Metastatic Liver Carcinoma in the Adrenal Gland (tissue), 2 donors: ENCODE measurements around the genes SENP8 and GRAMD2A.

GRCh38 chr15:70775229-70775731, 11.9 kb upstream of the UACA start:
- PRO-cap, 2 experiments = no peak in any of the 2 experiments

DNA sequence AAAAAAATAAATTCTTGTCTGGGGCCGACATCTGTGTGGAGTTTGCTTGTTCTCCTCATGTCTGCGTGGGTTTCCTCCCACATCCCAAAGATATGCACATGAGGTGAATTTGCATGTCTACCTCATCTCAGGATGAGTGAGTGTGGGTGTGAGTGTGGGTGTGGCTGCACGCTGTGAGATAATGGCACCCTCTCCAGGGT, 25.8 kb upstream of the UACA start:
- PRO-cap, 2 experiments = no peak in any of the 2 experiments

- PRO-cap, 2 experiments = no peak in any of the 2 experiments
These were observed 9.5 kb upstream of the LARP6 start for GRCh38 chr15:70863456-70863893.

DNA sequence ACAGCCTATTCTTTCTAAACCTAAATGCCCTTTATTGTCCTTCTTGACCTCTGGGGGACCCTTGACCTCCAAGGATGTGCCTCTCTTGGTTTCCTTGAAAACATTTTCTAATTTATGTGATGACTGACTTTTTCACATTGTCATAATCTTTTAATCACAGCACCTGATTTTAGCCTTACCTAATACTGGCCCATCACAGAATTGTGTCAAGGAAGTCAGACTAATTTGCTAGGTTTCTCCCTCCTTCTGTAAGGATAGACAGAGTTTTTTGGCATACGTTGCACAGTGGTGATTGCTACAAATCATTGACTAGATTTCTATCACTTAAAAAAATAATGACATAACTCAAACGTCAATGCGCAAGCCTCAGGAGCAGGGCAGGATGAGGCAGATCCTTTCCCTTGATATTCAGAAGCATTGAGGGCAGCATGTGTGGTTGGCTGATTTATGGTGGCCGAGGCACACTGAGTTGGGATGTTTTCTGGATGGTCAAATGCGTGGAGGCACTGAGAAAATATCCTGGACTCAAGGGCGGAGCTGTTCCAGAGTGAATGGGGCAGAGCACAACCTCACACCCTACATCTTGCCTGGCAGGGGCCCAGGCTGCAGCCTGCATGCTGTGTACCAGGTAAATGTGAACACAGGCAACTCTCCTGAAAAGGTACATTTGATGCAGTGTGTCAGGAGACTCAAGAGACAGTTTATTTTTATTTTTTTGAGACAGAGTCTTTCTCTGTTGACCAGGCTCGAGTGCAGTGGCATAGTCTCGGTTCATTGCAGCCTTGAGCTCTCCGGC, 14.4 kb downstream of the THSD4 start:
- PRO-cap, 2 experiments = no peak in any of the 2 experiments

GRCh38 chr15:71280499-71281061, 165.3 kb downstream of the THSD4 start:
- PRO-cap, 2 experiments = no peak in any of the 2 experiments

GRCh38 chr15:71328865-71329420, 213.7 kb downstream of the THSD4 start:
- PRO-cap, 2 experiments = no peak in any of the 2 experiments

DNA sequence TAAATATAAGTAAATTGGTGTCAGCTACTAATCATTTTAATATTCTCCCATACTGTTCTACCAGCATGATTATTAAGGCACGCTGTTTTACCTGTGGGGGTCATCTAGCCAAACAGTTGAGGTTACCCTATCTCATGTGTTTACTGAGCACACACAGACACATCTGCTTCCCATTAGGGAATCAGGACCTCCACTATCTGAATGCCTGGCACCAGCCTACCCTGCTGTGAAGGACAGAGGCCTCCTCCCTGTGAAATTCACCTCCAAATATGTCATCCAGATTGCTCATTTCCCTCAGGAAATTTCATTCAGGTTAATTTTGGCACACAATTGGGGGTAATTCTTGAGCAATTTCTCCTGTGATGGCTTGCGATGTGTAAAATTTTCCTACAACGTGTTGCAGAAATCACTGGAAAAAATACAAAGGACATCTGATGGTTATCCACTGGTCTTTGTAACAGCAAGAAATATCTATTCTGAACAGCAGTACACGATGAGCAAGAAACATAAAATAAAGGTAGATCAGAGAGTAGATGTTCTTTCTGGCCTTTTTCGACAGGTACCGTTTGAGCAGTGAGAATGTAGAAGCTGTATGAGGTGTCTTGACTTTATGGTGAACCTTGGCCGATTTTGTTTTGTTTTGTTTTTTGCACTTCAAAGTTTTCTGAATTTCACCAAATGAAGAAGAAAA, 155.5 kb upstream of the NR2E3 start:
- PRO-cap, 2 experiments = no peak in any of the 2 experiments

- PRO-cap, 2 experiments = no peak in any of the 2 experiments
These were observed 133.3 kb upstream of the NR2E3 start for GRCh38 chr15:71677087-71677506.

GRCh38 chr15:71696420-71697256, 113.7 kb upstream of the NR2E3 start:
- PRO-cap, 2 experiments = no peak in any of the 2 experiments

GRCh38 chr15:71807009-71807719, 3.2 kb upstream of the NR2E3 start:
- PRO-cap, 2 experiments = no peak in any of the 2 experiments

- PRO-cap, 2 experiments = no peak in any of the 2 experiments
These were observed 1.4 kb downstream of the MYO9A start for GRCh38 chr15:72116526-72117034.

- PRO-cap, 2 experiments = peak in 2 of 2 experiments; most common plus-strand start chr15:72118303 (in 2); most common minus-strand start chr15:72118558 (in 2)
These were observed at the start of gene SENP8 for GRCh38 chr15:72118227-72118859. Gene SENP8 (plus strand): TSS chr15:72118403.

DNA sequence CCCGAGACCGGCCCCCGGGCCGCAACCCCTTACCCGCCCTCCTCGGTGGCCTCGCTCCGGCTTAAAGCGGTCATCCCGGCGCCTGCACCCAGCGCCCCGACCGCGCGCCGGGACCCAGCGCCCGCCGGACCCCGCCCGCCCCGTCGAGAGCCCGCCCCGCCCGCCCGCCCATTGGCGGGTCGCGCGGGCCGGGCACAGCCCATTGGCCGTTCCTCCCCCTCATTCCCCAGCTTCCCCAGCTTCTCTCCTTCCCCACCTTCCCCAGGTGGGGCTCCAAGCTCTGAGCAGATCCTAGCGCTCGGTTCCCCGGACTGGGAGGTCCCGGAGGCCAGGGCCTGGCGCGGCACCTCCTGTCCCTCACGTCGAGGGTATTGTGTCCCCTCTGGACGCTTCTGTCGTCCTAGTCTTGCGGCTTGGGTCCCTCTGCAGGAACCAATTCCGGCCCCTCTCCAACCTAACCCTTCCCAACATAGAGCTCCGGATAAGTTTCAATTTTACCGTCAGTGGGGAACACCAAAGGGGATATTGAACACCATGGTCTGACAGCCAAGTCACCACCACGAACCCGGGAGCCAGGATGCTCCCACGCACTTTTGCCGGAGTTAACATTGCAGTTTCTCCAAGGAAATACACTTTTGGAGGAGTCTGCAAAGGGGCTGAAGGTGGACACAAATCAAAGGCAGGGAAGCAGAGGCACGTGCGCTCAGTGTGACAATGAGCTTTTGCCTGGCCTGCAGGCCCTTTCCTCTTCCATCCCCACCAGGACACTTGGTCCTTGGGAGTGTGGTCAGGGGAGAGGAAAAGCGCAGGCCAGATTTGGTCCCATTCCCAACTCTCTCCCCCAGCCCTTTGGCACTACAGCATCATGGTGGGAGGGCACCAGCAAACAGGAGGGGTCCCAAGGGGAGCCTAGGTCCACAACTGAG, at the start of gene GRAMD2A:
GRAMD2A (minus strand) TSS at position 90 of the 926 bp plus-strand sequence.
- PRO-cap, 2 experiments = no peak in any of the 2 experiments

DNA sequence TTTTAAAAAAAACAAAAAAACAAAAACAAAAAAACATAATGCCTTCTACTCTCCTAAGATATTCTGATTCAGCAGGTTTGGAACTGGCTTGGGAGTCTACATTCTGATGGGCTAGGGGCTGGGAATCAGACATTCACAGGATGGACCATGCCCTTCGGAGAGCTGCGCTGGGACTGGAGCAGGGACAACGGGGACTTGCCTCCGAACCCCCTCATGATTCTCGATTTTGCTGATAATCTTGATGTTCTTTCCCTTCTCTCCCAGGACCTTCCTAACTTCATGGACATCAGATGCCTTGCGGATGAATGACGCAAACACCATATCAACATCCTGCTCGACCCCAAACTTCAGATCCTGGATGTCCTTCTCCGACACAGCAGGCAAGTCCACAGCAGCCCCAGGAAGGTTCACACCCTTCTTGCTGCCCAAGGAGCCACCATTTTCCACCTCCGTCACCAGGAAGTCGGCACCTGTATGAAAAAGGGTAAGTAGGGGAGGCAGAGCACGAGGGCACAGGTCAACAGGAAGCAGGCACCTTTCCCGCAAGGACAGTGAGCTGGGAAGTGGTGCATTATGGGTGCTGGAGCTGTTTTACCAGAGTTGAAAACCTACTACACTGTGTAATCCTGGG, 10.9 kb upstream of the GRAMD2A start:
- PRO-cap, 2 experiments = no peak in any of the 2 experiments

- PRO-cap, 2 experiments = peak in 2 of 2 experiments; most common plus-strand start chr15:72226969 (in 2)
These were observed 4.1 kb downstream of the PKM start for GRCh38 chr15:72226606-72227637.

DNA sequence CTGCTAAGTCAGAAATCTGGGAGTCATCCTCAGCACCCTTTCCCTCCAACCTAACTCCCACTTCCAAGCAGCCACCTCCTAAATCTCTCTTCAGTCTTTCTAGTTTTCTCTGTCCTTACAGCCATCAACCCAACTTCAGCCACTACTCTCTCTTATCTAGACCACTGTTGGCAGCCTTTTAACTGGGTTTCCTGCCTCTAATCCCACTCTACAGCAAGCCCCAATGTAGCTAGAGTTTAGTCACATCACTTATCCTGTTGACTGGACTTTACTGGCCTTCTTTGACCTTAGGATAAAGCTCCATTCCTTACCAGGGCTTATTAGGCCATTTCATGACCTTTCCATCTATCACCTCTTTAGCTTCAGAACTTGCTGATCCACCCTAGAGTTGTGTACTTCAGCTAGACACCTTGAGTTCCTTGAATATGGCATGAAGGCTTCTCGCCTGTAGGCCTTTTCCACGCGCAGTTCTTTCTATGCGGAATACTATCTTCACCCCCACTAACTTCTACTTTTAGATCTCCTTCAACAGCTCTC, 8.4 kb downstream of the HEXA start:
- PRO-cap, 2 experiments = no peak in any of the 2 experiments

- PRO-cap, 2 experiments = no peak in any of the 2 experiments
These were observed 590 bp upstream of the HEXA start for GRCh38 chr15:72376322-72376886.

DNA sequence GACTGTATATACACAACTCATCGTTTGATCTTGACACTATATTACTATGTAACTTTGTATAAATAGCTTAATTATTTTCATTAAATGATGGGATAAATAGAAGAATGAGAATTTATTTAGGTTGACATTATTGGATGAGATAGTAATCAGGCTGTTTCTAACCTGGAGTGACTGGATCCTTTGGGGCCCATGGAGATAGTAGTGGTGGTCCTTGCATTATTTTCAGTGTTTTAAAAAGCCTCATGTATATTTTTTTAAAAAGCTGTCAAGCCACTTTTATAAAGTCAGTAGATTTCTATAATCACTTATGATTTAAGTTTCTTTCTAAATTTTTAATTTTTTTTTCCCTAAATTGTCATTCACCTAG, 11.6 kb downstream of the ARIH1 start:
- PRO-cap, 2 experiments = no peak in any of the 2 experiments

- PRO-cap, 2 experiments = no peak in any of the 2 experiments
These were observed 37.4 kb downstream of the ARIH1 start for GRCh38 chr15:72511462-72512043.

DNA sequence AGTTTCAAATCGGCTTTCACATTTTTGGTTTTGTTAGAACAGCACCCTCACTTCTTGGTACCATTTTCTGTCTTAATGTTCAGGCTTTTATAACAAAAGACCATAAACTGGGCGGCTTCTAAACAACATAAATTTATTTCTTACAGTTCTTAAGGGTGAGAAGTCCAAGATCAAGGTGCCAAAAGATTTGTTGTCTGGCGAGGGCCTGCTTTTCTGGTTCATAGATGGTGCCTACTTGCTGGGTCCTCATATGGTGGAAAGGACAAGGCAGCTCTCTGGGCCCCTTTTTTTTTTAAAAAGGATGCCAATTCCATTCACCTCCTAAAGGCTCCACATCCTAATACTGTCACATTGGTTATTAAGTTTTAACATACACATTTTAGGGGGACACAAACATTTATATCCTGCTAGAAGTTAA, 89.9 kb upstream of the GOLGA6B start:
- PRO-cap, 2 experiments = no peak in any of the 2 experiments